Daoy (cell line): ENCODE measurements around a stretch of chr9.

DNA sequence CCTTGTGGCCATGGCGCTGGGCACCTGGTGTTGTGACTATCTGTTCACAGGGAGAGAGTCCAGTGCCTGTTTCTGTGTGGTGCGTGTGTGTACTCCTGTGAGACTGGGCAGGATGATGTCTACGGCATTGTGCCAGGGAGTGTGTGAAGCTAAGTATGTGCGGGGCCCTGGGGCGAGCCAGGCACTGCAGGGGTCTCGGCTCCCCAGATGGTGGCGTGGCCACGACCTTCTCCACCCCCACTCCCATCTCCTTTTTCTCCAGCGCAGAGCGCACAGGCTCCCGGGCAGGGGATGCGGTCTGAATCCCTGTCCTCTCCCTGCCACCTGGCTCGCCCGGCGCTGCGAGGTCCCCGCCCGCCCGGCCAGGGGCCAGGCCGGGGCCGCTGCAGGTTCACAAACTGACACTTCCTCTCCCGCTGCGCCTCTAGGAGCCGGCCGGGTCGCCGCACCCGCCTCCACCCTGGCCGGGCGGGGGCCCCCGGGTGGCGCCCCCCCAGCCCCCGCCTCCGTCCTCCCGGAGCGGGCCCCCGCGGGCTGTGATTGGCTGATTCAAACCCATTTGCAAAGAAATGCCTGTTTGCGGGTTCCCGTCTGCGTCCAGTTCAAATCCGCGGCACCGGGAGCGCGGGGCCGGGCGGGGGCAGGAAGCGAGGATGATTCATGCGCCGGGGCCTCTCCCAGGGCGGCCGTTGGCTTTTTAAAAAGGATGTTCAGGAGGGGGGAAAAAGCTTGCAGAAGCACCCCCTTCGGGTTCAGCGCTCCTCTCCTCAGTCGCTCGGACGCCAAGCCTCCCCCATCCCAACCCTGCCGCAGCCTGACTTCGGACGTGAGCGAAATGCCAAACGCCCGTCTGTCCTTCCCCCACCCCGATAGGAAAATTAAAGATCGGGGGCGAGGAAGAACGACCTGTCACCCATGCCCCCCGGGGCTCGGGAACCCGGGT lies 754 bp downstream of the PHF19 start:
- RAMPAGE, long total RNA, result no peak

DNA sequence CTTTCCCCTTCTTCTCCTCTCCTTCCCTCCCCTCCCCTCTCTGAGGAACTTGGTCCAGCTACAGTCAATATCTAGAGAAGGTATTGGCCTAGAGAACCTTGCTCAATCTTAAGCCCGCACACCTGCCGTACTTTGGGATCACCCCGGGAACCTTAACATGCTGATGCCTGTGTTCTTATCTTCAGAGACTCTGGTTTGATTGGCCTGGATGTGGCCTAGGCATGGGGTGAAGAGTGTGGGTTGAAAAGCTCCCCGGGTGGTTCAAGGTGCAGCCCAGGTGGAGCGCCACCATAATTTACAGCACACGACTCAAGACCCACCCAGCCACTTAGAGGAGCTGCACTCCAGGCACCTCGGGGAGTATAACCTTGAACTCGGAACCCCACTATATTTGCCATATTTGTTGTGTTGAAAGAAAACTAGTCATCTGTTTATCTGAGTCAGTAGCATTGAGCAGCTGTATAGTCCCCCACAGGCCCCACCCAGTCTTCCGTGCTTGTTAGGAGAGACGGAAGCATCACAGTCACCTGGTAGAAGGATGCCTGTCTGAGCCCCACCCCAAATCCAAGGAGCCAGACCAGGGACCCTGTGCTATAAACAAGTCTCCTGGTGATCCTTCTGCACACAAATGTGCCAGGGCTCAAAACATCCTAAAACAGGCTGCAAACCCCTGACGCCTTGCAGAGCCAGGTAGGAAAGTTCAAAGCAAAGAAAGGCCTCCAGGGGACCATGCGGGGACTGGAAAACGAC lies 14.5 kb upstream of the PHF19 start:
- RAMPAGE, long total RNA, result no peak

- RAMPAGE, long total RNA, result no peak
Measured at GRCh38 chr9:120892019-120892590, 15.1 kb upstream of the PHF19 start.

GRCh38 chr9:120909981-120910507 lies 16.6 kb downstream of the TRAF1 start:
- RAMPAGE, long total RNA, result no peak

GRCh38 chr9:120921487-120922215 lies 4.9 kb downstream of the TRAF1 start:
- RAMPAGE, long total RNA, result no peak

GRCh38 chr9:120922873-120923223 lies 3.7 kb downstream of the TRAF1 start:
- RAMPAGE, long total RNA, result no peak

GRCh38 chr9:120925554-120925759 lies 1.1 kb downstream of the TRAF1 start:
- RAMPAGE, long total RNA, result no peak

GRCh38 chr9:120925760-120926581 lies 625 bp downstream of the TRAF1 start:
- RAMPAGE, long total RNA, result no peak

GRCh38 chr9:120936029-120936896 lies 9.7 kb upstream of the TRAF1 start:
- RAMPAGE, long total RNA, result no peak

DNA sequence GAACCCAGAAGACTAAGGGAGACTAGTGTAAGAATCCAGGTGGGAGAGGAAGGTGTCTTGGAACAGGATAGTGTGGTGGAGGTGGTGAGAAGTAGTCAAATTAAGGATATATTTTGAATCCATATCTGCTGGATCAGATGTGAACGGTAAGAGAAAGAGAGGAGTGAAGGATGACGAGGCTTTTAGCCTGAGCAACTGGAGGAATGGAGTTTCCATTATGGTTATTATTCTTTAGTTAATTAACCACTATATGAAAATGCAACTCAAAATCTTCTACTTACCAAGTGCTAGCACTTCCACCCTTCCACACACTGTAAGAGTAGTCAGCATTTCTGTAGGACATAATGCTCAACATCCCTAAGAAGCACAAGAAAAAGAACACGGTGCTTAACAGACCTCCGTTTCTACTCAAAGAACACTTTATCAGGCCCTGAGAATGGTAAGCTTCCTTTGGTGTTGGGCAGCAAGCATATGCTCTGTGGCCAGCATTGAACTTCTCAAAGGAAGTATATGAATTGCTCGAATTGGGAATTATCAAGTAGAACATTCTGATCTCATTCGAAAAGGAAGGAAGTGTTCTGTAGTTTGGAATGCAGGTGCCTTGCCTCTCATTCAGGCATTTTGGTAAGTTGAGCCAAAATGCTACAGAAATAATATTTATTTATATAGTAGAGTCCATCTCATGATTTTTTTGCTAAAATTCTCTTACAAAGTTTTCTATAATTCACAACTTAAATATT lies 61.1 kb downstream of the C5 start:
- RAMPAGE, long total RNA, result no peak

DNA sequence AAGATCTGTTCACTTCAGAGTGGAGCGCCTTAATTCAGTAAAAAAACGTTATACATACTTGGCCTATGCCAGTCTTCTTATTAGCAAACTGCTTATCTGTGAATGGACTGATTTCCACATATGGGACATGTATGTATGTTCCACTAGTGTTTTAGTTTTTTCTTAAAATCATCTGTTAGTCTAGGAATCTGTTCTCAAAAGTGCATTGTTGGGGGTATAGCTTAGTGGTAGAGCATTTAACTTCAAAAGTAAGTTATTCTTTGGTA lies 14.0 kb downstream of the CNTRL start:
- RAMPAGE, long total RNA, result no peak

GRCh38 chr9:121113228-121113915 lies 38.6 kb downstream of the CNTRL start:
- RAMPAGE, long total RNA, result no peak

DNA sequence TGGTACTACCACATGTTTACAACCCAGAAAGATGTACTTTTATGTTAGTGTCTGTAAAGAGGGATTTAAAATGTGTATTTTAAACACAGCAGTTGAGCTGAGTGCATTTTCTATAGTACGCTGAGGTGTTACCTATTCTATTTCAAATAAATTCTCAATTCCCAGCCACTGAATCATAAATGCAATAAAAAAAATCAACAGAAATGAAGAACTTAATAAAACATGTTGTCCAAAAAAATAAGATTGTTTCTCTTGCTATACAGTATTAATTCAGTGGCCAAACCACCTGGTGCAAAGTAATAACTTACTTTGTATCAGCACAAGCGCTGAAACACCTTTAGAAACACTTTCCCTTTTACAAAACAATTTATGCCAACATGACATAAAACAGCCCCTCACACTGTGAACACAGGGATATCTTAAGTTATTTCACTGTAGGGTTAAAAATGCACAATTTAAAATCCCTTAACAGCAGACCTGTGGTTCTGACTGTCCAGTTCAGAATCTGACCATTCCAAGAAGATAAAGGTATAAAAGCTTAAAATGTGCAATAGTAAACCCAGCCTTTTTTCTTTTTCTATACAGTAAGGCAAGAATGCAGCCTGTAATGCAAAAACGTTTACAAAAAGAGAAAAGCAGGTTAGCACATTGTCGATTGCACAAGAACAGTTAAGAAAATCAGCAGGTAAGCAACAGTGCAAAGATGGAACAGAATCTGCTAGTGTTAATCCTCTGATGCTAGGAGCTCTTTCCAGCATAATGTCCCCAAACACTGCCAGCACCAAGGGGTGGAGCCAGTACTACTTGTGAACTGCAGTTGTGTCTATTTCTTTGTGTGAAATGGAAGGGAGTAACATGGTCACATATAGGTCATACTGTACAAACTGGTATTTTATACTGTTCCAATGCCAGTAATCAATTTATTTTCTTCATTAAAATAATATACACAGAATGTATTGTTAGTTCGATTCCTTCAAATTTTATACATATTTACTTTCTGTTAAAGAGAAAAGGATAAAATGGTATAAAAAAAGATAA lies 21.6 kb downstream of the RAB14 start:
- RAMPAGE, long total RNA, result no peak

DNA sequence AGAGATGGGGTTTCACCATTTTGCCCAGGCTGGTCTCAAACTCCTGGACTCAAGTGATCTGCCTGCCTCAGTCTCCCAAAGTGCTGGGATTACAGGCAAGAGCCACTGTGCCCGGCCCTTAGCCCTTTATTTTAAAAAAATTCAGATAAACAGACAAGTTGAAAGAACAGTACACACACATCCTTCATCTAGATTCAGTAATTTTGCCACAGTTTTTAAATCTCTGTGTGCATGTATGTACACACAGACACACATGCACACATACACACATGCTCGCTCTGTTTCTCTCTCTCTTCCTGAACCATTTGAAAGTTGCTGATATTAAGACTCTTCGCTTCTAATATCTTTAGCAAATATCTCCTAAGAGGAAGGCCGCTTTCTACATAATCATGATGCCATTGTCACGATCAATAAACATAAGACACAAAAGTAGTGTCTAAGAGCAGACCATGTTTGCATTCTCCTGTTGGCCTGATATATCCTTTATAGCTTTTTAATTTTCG lies 27.0 kb upstream of the RAB14 start:
- RAMPAGE, long total RNA, result no peak

DNA sequence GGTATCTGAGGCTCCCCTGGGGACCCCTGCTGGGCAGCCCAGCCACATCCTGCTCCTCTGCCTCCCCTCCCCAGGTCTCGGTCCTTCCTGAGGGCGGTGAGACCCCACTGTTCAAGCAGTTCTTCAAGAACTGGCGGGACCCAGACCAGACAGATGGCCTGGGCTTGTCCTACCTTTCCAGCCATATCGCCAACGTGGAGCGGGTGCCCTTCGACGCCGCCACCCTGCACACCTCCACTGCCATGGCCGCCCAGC lies 50.6 kb downstream of the GSN start:
- RAMPAGE, long total RNA, result no peak

GRCh38 chr9:121349043-121349509 lies 21.0 kb downstream of the STOM start:
- RAMPAGE, long total RNA, result no peak

GRCh38 chr9:121364976-121365491 lies 5.0 kb downstream of the STOM start:
- RAMPAGE, long total RNA, result no peak

DNA sequence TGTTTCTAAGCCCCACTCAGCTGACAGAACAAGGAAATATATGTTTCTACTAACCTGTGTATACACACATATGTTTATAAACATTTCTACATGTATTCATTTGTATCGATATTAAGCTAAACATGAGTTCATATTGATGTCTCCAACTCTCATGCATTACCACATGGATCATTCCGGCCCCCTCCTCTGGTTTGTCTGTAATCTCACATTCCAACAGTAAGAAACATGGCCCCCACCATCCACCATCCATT lies 39.8 kb upstream of the STOM start:
- RAMPAGE, long total RNA, result no peak

DNA sequence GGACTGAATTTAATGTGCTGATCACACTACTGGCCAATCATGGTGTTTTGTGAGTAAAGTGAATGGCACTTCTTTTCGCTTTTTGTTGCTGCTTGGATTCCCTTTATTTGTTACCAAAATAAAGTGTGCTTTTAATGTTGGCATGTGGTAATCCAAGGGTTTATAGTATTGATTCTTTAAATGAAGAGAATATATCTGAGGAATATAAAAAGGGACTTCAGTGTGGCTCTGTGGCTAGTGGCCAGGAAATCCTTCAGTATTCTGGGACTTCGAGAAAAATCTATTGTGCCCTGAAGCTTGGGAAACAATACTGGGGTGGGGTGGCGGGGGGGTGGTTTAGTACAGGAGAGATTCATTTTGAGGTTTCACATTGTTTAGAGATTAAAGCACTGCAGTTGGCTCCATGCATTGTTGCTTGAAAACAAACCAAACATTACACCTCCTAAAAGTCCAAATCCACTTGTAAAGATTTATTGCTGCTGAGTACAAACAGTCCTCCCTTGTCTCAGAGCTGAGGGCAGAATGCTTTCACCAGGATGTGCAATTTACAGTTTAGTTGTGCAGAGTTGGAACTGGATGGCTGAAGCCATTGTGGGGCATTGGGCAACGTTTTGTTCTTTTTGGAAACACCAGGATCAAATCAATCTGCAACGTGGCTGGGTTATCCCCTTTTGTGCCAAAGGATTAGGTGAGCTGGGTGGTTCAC lies 49.5 kb downstream of the GGTA1 start:
- RAMPAGE, long total RNA, result no peak

- RAMPAGE, long total RNA, result no peak
Measured at GRCh38 chr9:121557522-121557878, 57.9 kb upstream of the GGTA1 start.